Measurements from ENCODE around the gene ITGBL1.

- PRO-cap, 2 experiments, result no peak in any of the 2 experiments
Measured at GRCh38 chr13:99066825-99067432, 89.1 kb upstream of the DOCK9 start.

DNA sequence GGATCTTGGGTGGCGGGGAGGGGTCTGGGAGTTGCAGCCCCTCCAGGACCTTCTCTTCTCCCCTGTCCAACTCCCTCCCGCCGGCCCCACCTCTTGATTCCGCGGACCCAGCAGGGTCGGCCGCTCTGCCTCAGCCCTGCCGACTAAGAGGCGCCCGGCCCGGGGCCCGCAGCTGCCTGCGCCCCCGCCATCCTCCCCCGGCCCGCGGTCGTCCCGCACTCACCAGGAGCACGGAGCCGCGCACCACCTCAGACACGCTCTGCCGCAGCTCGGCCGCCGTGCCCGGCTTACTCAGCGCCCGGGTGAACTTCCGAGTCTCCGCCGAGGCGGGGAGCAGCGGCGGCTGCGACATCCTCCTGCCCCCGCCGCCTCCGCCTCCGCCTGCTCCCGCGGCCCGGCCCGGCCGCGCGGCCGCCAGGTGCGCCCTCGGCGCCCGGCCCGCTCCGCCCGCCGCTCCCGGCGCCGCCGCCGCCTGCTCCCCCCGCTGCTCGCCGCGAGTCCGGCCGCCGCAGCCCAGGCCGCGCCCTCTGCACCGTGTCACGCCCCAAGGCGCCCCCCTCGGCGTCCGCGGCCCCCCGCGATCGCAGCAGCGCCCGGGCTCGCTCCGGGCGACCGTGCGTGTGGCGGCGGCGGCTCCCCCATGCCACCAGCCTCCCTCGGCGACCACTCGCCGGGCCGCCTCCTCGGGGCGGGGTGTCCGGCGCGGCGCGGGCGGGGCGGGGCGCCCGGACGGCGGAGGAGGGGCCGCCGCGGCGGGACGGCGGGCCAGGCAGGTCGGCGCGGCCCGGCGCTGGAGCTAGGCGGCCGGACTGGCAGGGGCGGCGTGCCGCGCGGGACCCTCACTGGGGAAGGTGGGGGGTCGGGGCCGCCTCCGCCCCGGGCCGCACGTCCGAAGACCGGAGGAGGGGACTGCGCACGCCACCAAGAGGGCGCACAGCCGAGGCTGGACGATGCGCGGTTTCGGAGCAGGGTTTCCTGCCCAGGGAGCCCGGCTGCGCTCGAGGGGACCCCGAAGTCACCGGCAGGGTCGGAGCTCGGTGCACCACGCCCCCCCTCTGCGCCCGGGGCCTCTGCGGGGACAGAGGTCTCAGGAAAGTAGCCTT lies 108.5 kb upstream of the DOCK9 start:
- PRO-cap, 2 experiments, result peak in 2 of 2 experiments; most common plus-strand start position 305 of the sequence (in 1); most common minus-strand start position 261 of the sequence (in 2)

- PRO-cap, 2 experiments, result no peak in any of the 2 experiments
Measured at GRCh38 chr13:99280040-99280714, 22.0 kb upstream of the GPR18 start.

DNA sequence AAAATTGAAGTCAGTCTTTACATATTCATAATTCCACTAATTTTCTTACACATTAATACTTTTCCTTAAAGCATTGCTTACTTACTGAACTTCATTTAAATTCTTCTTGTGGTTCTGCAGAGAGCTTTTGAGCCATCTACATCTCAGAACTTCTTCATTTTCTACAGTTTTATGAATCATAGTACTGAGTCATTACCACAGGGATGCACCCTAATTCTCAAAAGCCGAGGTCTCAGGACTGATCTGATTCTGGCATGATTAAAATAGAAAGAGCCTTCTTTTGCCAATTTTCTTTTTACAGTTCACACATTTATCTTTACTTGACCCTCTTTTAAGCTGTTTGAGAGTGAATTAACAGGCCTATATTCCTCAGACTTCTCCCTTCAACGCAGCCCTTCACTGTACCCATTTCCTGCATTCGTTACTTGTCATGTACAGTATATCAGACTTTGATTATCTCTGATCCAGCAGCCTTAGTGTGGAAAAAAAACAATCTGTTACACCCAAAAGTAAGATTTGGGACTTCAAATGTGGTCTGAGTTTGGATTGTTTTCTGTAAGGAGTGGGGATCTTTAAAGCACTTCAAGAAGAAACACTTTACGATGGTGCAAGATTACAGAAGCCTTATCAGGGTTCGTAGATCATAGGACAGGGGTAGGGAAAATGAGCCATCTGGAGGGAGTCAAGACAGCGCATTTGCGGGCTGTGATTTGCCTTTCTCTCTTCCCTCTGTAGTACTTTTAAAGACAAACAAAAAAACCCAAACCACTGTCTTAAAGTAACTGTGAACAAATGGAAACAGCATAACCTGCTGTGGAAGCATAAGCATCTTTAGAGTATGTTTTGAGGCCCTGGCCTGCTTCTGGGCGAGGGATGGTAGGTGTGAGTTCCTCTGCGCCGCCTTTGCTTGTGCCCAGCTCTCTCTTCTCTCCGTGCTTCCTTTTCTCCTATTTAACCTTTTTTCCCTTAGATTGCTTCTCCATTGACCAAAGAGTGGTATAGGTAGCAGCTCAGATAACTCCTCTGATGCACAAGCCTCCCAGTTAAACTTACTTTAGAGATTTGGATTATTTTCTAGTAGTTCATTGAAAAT lies 15.3 kb upstream of the GPR183 start:
- PRO-cap, 2 experiments, result no peak in any of the 2 experiments

- PRO-cap, 2 experiments, result no peak in any of the 2 experiments
Measured at GRCh38 chr13:99385616-99386304, 78.6 kb upstream of the GPR183 start.

DNA sequence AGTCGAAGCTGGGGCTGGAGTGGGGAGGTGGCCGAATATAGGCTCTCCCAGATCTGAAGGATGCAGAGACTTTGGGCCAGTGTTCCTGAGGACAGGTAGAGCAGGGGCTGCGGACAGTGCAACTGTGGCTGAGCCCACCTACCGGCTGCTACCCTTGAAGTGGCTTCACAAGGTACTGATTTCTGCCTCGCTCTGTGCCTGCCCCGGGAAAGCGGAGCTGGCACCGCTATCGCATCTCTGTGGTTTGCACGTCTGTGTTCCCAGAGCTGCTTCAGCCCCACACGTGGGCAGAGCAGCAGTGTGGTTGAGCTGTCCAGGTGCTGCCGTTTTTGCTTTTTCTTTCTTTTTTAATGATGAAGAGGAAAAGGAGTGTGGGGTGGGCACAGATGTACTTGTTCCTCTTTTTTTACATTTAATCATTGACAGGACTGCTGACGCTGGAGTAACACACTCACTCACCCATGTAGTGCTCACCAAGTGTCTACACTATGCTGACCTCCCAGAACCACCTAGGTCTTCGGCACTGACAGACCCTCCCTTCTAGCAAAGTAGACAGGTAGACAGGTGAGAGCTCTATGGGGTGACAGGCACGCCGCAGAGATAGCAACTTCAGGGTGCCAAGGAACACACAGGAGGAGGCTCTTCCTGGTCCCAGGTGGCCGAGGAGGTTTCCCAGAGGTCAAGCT lies 81.0 kb upstream of the TM9SF2 start:
- PRO-cap, 2 experiments, result no peak in any of the 2 experiments

- PRO-cap, 2 experiments, result peak in 1 of 2 experiments; most common minus-strand start chr13:99496799 (in 1)
Measured at GRCh38 chr13:99495937-99497267, 4.9 kb upstream of the TM9SF2 start.

DNA sequence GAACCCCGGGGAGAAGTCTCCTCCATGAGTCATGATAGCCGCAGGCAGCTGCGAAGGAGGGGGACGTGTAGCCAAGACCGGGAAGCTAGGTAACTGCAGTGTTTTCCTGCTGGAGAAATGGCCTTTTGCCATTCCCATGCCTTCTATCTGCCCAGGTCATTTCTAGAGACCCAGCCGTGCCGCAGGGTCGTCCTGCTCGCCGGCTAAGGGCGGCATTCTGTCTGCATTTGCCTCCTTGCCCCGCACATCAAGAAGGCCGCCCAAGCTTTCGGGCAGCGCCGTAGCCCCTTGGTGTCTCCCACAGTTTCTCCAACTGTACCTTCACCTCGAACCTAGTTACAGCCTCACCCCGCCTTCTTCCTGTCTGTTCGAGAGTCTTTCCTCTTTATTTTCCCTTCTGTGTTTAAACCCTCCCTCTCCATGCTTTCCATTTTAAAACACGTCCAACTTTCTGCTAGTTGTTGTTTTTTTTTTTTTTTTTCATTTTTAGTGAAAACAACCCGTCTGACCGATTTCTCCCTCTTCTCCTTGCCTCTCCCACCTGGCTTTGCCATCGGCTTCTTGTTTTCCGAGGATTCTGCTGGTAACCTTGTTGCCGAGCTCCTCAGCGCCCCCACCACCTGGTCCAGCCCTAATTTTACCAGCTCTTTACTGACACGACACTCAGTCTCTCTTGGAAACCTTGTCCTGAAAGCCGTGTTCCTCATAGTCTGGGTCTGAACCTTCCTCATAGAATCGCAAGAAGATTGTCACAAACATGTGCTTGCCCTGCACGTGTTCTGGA lies 40.6 kb upstream of the CLYBL start:
- PRO-cap, 2 experiments, result no peak in any of the 2 experiments

GRCh38 chr13:99686538-99687629 lies 80.4 kb downstream of the CLYBL start:
- PRO-cap, 2 experiments, result peak in 1 of 2 experiments; most common plus-strand start chr13:99687022 (in 1)

DNA sequence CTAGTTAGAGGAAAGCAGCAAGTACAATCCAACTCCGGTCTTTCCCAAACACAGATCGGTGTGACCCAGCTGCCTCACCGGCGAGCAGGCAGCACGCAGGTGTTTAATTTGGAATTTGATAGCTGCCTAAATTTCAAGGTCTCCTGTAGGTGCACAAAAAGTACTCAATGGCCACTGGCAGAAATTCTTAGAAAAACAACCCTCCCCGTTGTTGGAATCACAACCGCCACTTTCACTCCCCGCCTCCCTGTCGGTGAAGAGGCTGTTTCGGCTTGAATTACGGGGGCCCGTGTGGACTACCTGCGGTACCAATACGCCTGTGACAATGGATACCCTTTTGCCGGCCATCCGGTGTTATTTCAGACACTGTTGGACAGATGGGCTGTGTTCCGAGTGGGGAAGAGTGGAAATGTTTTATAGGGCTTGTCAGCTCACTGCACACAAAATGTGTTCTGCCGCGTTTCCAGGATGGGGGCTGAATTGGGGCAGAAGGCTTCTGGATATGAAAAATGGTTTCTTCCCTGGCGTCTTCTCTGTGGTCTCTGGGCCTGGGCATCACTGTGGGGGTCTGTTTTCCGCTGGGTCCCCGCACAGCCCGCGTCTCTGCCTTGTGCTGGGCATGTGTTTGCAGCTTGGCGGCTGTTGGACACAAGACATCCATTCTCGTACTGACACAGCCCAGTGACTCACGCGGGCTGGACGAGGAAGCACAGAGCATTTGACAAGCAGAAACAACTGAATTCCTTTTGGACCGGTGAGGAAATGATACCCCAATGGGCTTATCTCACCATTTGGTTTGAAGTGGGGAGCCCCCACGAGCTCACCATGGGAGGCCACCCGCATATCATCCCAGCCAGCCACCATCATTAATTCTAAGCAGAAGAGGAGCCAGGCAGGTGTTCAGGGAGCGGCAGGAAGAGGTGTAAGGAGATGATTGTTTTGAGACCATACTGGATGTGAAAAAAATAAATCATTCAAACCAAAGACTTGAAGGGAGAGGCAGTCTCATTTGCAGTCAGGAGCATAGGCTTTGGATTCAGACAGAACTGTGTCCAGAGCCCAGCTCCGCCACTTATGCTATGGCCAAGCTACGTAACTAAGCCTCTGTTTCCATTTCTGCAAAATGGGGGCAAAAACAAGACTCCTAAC lies 45.2 kb downstream of the ZIC5 start:
- PRO-cap, 2 experiments, result peak in 1 of 2 experiments; most common minus-strand start position 640 of the sequence (in 1)

DNA sequence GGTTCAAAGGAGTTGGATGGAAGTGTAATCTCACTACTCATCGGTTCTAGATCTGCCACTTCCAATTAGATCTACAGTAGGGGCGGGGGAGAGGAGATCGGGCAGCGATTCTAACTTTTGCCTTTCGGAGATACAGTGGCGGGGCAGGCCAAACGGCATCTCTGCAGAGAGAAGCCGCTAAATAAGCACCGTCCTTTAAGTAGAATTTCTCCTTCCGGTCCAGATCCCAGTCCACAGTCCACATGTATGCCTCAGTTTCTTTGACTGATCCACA lies 866 bp upstream of the ZIC5 start:
- PRO-cap, 2 experiments, result no peak in any of the 2 experiments

DNA sequence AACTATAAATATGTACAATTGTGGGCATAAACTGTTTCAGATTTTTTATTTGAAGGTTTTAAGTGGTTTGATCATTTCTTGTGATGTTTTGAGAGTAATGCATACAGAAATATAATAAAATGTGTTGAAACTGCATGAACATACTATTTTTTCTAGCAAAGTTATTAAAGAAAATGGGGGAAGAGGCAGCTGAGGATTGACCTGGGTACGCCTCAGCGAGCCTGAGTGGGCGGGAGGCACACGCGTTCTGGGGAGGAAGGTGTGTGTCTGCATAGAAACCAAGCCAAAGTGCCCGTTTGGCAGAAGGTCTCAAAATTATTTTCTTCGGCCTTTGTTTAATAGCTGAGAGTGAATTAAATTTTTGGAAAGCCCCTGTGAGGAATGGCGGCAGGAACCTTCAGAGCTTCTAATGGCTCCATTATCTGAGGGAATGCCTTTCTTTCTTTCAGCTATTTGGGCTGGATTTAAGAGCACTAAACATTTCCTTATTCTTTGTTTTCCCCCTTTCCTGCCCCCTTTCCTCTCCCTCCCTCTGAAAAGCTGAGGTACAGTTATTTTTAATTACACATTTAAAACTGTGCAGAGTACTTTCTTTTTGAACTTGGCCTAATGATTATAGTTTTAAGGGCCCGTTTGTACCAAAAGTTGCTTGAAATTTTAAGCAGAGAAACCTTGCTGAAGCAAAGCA lies 5.2 kb downstream of the ZIC2 start:
- PRO-cap, 2 experiments, result no peak in any of the 2 experiments

DNA sequence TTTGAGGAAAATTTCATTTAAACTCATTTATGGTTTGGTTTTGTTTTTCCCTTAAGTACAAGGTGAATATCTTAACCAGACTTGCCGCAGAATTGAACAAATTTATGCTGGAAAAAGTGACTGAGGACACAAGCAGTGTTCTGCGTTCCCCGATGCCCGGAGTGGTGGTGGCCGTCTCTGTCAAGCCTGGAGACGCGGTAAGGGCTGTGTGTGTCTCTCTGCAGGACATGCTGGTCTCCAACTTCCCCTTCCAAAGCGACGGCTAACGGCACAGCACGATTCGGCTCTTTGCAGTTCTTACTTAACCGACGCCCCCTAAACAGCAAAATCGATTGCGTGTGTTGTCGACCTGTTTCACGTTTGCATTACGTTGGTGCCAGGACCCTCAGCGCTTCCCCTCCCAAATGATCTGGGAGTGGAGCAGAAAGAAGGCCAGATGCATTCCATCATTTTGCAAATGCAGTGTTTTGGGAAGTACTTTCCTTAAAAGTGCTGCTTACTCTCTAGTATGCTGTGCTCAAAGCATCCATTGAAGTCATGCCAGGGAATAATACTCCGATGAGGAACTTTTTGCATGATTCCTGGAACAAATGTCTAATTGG lies 73.1 kb downstream of the GGACT start:
- PRO-cap, 2 experiments, result no peak in any of the 2 experiments

GRCh38 chr13:100610172-100610860 lies 21.7 kb upstream of the GGACT start:
- PRO-cap, 2 experiments, result no peak in any of the 2 experiments

- PRO-cap, 2 experiments, result no peak in any of the 2 experiments
Measured at GRCh38 chr13:100673150-100673753, 1.3 kb downstream of the TMTC4 start.

- PRO-cap, 2 experiments, result no peak in any of the 2 experiments
Measured at GRCh38 chr13:100848275-100848559, 173.6 kb upstream of the TMTC4 start.

DNA sequence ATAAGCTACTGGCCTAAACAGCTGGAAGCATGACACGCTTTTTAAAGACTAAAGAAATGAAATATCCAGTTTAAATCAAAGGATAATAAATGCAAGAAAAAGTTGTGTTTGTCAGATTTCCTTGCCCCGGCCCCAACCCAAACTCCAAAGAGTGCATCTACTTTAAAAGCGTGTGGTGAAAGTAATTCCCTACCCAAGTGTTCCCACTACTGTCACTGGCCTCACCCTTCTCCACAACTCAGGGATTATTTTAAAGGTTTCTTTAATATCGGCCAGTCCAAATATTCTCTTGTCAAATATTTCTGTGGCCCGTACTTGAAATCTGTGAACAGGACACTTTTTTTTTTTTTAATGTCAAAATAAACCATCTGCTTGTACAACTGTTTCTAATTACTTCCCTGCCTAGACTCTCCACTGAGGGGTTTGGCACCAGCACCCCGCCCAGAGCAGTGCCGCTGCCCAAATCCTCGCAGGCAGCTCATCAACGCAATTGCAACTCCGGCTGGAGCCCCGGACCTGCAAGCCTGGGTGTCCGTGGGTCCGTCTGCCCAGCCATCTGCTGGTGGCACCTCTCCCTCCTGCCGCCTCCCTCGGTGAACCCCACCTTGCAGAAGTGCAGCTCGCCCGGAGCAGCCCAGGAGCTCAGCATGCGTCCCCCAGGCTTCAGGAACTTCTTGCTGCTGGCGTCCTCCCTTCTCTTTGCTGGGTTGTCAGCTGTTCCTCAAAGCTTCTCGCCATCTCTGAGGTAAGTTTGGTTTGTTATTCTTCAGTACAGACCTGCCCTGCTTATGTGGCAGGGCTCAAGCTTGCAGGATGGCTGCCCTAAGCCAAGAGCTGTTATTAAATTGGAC lies at the start of gene ITGBL1:
ITGBL1 (plus strand) TSS at position 489 of the 851 bp plus-strand sequence.
- PRO-cap, 2 experiments, result no peak in any of the 2 experiments

DNA sequence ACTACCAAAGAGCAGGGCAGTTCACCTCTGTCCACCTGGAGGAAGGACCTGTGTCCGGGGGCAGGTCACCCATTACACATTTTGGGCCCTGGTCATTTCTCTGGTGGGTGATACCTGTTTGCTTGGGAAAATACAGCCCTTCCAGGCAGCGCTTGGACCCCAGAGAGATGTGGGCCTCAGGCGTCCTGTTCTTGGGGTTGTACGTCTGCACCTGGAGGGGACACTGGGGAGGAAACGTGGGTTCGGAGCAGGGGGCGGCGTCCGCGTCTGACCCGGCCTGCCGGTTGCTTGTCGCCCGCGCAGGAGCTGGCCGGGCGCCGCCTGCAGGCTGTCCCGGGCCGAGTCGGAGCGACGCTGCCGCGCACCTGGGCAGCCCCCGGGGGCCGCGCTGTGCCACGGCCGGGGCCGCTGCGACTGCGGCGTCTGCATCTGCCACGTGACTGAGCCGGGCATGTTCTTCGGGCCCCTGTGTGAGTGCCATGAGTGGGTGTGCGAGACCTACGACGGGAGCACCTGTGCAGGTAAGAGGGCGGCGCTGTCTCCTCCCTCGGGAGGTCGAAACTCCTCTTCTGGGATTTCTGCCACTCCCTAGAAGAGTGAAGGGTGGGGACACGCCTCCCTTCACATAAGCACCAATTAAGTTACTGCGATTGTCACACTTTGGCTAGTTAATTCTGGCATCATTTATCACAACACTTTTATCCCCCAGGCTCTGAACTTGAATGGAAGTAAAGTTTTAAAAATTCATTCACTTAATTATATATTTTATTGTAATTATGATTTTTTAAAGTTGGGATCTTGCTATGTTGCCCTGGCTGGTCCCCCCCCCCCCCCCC lies 1.3 kb downstream of the ITGBL1 start:
- PRO-cap, 2 experiments, result no peak in any of the 2 experiments

GRCh38 chr13:101626780-101627675 lies 174.6 kb downstream of the ITGBL1 start:
- PRO-cap, 2 experiments, result no peak in any of the 2 experiments

DNA sequence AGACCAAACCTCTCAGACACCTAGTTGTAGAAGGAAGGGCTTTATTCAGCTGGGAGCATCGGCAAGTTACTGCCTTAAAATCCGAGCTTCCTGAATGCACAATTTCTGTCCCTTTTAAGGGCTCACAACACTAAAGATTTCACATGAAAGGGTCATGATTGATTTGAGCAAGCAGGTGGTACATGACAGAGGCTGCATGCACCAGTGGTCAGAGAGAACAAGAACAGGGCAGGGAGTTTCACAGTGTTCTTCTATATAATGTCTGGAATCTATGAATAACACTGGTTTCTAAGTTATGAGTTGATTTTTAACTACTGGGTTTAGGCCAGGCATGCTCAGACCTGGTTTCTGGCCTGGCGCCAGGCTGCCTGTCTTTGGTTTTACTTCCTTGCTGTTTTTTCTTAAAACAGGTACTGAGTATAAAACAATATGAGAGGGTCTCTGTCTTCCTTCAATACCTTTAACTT lies 156.6 kb upstream of the TPP2 start:
- PRO-cap, 2 experiments, result no peak in any of the 2 experiments